Pulmonary lymph node (tissue), 1 donor: ENCODE data around the gene KCNJ2.

DNA sequence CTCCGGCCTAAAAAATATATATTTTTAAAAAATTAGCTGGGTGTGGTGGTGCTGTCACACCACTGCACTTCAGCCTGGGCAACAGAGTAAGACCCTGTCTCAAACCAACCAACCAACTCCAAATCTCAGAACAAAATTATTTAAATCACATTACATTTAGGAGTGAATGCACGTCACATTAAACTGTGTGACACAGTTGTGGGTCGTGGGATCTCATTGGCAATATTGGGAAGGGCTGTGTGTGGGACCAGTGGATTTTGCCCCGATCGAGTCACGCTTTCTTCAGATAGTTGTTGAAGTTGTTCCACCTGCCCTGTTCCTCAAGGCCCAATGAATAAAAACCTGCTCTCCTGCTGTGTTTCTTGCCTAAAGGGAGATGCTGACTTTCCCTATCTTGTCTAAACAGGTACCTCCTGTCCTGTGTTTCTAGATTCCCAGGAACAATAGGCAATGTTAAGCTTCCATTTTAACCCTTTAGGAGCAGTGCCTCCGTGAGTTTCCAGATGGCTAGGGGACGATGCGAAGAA, 4.7 kb downstream of the ARSG start:
- PRO-cap: no peak

DNA sequence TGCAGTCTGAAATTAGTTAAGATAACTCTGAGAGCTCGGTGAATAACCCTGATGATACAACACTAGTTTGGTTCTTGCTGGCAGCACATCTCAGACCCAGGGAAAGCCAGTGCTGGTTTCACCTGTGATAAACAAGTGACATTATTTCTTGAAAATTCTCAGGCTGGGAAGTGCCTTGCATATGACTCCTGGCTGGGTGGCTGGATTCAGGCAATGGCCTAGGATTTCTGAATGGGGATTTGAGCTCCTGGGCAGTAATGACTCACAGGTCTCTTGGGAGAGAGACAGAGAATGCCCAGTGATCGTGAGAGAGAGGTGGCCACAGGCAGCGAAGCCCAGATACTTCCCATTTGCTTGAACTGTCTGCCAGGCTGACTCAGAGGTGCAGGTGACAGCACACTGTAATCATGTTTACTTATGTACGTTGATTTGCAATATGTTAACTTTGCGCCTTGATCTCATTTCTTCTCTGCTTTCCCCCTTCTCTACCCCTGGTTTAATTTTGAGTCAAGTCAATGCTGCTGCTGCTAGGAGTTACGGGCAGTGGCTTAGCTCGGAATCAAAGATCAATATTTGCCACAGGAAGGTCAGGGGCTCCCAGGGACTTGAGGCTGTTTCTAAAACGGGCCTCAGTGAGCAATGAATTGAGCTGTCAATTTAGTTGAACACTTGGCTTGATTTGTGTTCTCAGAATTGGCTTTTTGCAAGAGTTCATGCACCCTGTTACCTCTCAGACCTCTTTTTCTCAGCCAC, 27.1 kb downstream of the ARSG start:
- PRO-cap: no peak

- PRO-cap: unidirectional peak, plus-strand start at chr17:68346582; bidirectional peak, plus-strand start at chr17:68346721, minus-strand start at chr17:68346690
Observed at GRCh38 chr17:68346256-68347038, 55.2 kb downstream of the ARSG start.

DNA sequence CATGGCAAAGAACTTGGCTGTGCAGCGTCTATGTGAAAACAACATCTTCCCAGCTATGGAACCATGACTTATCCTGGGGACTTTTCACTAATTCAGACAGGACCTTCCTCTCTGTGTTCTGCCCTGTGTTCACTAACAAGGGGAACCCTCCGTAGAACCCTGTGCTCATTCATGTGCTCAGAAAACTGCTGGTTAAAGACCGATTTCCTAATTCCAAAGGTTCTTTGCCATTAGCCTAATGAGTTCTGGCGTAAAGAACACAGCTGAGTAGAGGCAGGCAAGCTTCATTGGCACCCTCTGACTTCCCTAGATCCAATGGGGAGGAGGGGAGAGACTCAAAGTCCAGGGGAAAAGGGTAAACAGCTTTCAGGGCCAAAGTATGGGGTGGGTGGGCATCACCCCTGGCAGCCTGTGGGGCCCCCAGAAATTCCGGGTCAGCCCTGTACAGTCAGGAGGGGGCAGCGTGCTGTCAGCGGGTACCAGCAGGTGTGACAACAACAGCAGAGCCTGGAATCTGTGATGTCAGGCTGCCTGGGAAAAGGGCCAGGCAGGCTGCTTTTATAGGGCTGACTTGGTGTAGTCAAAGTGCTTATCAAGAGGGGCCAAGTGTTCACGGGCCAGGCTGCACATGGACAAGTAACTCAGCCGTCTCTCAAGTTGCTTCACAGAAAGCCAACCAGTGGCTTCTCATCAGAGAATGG, 71.0 kb downstream of the WIPI1 start:
- PRO-cap: no peak

GRCh38 chr17:68437459-68437879, 19.8 kb downstream of the WIPI1 start:
- PRO-cap: unidirectional peak, plus-strand start at chr17:68437640

DNA sequence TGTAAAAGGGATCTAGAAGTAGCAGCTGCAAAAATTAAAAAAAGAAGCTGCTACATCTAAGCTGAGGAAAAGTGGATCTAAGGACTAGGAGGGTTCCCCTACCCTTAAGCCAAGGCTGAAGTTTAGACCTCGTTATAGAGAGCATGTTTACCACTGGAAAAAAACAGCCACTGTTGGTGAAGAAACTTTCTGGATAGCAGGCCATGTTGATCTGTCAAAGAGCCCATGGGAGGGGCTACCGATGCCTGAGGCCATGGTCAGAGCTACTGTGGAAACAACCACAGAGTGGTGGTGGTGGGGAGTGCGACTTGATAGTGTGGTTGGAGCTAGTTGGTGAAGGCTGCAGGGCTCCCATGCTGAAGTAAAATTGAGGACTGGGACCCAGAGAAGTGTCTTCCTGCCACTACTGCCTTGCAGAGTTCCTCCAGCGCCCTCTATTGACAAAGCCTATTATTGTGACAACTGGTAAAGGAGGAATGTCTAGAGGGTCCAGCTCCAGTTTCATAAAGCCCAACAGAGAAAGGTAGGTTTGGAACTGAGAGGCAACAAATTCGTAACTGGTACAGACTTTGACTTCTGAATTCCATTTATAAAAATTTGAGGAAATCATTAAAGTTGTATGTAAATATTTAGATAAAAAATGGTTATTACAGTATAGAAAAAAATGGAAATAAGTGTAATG, 12.7 kb upstream of the FAM20A start:
- PRO-cap: no peak

DNA sequence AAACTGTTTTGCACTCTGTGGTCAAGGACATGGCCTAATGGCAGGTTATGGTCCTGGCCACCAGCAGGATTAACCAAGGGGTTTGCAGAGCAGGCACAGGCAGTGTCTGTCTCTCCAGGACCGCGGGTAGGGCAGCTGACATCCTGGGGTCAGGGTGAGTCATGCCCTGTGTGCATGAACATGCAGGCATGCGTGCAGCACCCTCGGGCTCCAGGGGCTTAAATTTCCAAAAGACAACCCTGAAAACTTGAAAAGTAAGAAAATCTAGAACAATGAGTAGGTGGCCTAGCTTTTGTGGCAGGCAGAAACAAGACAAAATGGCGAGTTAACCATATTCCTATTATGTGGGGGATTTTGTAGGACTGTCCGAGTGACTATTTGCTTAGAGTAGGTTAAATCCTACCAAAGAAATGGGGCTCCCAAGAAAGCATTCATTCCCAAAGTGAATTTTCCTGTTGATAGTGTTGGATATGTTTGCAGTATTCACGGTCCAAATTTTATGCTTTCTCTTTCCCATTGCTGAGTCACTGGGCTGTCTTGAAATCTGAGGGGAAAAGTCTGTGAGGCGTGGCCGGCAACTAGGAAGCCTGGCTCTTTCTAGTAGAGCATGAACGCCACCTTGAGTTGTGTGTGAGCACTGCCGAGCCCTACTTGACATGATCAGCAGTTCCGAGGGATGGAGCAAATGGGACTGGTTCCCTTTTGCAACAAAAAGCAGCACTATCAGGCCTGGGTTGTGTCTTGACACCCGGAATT, 158.4 kb upstream of the FAM20A start:
- PRO-cap: no peak

GRCh38 chr17:68819397-68819895, 135.7 kb downstream of the ABCA8 start:
- PRO-cap: no peak

DNA sequence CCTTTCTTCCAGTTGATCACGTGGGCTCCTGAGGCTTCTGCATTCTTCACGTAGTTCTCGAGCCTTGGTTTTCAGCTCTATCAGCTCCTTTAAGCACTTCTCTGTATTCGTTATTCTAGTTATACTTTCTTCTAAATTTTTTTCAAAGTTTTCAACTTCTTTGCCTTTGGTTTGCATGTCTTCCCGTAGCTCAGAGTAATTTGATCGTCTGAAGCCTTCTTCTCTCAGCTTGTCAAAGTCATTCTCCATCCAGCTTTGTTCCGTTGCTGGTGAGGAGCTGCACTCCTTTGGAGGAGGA, 48.6 kb upstream of the ABCA8 start:
- PRO-cap: no peak

DNA sequence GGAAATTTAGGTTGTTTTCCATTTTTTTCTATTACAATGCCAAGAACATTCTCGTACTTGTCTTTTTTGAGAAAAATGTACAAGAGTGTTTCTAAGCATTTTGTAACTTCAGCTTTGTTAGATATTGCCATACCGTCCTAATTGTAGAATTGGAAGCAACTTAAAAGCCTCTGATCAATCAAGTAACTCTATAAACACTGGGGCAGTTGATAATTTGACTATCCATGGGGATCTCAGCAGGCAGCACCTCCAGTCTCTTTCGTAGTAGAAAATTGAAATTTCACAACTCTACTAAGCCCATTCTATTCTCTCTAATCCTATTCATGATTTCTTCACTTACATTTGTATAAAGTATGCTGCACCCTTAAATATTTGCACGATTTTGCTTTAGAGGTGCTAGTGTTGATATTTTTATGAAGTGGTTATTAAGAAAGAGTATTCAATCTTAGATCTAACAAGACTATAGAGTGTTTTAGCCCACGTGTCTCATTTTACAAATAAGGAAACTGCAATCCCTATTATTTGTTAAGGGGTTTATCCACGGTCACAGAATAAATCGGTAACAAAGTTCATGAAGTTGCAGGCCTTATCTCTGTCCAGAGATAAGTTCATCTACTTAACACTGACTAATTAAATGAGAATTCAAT, 11.0 kb downstream of the ABCA6 start:
- PRO-cap: no peak

GRCh38 chr17:69235238-69235725, 6.7 kb upstream of the ABCA10 start:
- PRO-cap: no peak

GRCh38 chr17:69500813-69501205, 86.3 kb downstream of the MAP2K6 start:
- PRO-cap: no peak

DNA sequence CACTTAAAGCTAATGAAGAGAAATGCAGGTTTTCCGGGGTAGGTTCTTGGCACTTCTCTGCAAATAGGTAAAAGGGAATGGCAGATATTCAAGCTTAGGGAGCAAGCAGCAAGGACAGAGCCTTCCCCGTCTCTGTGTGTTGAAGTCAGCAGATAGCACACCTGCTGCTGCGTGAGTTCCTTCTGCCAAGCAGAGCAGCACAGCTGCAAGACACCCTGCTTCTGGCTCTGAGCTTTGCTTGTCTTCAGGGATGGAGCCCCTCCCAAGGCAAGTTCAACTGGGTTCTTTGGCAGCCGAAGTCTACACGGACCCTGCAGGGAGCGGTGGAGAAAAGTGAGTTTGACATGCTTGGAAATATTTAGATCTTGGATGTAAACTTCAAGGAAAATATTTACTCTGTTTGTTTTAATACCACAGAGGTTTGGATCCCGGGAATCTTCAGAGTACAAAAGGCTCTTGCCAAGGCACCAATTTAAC, 113.5 kb upstream of the KCNJ16 start:
- PRO-cap: no peak

DNA sequence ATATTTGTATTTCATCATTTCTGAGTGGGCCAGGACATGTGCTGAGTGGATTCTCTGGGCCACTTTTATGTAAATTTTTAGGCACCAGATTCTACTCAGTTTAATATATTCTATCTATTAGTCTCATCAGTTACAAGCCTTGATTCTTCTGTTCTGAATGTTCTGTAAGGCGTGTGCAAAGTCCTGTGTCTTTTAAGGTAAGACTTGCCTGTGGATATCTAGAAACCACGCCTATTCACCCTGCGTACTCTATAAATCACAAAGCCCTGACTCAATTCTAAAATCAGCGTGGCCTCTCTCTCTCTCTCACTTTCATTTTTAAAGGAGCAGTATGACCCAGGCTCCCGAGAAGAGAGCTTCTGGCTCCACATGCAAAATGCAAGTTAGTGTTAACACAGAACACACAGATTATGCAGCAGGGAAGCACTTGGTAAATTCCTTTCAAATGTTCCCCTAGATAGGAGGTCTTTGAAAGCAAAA, 32.0 kb upstream of the KCNJ2 start:
- PRO-cap: no peak

DNA sequence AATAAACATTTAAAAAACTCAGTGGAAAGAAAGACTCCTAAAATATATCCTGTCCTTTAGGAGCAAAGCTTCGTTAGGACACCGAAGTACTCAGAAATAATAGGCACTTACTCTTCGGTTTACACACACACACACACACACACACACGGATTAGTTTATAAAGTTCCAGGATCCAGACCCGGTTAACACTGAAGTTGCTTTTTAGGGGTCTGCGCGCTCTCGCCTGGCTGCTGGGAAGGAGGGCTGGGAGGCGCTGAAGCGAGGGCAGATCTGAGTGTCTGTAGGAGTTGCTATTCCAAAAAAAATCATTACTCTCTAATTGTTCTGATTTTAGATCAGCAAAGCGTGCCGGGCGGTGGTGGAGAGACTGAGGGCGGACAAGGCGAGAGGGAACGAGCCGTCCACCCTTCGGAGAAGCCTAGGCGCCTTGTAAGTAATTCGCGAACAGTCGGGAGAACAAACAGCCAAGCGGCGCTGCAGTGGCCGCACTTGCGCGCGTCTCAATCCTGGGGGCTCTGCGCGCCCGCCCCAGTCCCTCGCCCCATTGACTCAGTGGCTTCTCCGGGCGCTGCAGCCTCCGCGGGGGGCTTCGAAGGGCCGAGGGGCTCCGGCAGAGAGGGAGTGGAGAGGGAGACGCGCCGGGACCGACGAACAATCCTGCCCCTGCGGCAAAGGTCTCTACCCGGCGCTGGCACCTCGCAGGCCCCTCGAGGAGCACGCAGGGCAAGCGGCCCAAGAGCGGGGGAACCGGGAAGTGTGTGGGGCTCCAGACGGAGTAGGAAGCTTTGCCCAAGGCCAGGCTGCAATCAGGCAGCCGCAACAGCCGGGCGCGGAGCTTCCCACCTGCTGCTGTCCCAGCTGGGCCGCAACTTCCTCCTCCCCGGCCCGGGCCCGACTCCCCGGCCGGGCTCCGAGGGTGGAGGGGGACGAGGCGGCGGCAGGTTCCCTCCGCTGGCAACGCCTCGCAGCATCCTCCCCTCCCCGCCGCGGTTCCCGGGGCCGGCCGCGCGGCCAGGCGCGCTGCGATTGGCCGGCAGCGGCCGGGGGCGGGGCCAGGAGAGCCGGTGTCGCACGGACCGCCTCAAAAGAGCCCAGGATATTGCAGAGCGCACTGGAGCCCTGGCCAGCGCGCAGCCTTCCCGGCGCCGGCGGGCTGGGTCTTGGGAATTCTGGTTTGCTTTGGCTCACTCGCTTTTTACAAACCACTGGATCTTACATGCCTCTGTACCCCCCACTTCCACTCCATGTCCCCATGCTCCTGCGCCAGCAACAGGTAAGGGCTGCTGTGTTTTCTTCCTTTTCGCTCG, at the start of gene KCNJ2:
Gene KCNJ2 (plus strand): TSS at position 1,104 of the 1,307 bp plus-strand sequence.
- PRO-cap: bidirectional peak, plus-strand start at position 1,104 of the sequence, minus-strand start at position 959 of the sequence

GRCh38 chr17:70756284-70756483, 586.9 kb downstream of the KCNJ2 start:
- PRO-cap: unidirectional peak, plus-strand start at chr17:70756363

- PRO-cap: no peak
Observed at GRCh38 chr17:71287367-71288024, 833.3 kb upstream of the SOX9 start.

- PRO-cap: no peak
Observed at GRCh38 chr17:71975986-71976464, 144.8 kb upstream of the SOX9 start.

DNA sequence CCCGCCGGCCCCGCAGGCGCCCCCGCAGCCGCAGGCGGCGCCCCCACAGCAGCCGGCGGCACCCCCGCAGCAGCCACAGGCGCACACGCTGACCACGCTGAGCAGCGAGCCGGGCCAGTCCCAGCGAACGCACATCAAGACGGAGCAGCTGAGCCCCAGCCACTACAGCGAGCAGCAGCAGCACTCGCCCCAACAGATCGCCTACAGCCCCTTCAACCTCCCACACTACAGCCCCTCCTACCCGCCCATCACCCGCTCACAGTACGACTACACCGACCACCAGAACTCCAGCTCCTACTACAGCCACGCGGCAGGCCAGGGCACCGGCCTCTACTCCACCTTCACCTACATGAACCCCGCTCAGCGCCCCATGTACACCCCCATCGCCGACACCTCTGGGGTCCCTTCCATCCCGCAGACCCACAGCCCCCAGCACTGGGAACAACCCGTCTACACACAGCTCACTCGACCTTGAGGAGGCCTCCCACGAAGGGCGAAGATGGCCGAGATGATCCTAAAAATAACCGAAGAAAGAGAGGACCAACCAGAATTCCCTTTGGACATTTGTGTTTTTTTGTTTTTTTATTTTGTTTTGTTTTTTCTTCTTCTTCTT, 3.2 kb downstream of the SOX9 start:
- PRO-cap: no peak

GRCh38 chr17:72337743-72337942, 216.8 kb downstream of the SOX9 start:
- PRO-cap: no peak